Cytotoxic T cell (primary cell): ENCODE measurements around the genes TIAM1 and CFAP298.

- PRO-cap, 2 experiments = no peak in any of the 2 experiments
Observed at GRCh38 chr21:31172126-31172783, 134.0 kb upstream of the KRTAP19-8 start.

GRCh38 chr21:31293811-31294506 lies 50.1 kb downstream of the TIAM1 start:
- PRO-cap, 2 experiments = no peak in any of the 2 experiments

- PRO-cap, 2 experiments = peak in 1 of 2 experiments; most common minus-strand start chr21:31344248 (in 1)
Observed at GRCh38 chr21:31343368-31344756, at the start of gene TIAM1. TIAM1 (minus strand) TSS chr21:31344261.

DNA sequence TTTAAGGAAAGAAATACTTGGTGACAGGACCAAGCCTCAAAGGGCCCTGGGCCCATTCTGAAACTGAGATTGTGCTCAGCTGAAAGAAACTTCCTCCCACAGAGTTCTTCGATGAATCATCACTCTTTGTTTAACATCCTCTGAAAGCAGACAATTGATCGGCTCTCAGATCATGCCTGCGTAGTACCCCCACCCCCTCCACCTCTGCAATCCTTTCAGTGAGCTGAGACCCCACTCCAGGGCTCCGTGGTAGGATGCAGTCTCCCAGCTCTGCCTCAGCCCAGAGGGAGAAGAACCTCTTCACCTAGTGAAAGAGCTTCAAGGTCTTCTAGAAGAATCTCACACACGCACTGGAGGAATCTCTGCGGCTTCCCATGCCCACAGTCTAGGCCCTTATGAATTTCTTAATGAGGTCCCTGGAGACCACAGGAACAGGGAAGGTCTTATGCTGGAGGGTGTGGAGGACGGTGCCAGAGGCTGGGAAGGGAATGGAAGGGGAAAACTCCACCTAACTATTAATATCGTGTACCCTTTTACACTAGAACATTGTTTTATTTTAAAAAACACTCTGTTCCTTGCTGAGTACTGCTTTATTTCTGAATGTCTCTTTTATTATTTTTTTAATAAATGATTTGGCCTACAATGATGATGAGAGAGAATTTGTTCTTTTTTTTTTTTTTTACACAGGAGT lies 104.8 kb upstream of the SOD1 start:
- PRO-cap, 2 experiments = no peak in any of the 2 experiments

DNA sequence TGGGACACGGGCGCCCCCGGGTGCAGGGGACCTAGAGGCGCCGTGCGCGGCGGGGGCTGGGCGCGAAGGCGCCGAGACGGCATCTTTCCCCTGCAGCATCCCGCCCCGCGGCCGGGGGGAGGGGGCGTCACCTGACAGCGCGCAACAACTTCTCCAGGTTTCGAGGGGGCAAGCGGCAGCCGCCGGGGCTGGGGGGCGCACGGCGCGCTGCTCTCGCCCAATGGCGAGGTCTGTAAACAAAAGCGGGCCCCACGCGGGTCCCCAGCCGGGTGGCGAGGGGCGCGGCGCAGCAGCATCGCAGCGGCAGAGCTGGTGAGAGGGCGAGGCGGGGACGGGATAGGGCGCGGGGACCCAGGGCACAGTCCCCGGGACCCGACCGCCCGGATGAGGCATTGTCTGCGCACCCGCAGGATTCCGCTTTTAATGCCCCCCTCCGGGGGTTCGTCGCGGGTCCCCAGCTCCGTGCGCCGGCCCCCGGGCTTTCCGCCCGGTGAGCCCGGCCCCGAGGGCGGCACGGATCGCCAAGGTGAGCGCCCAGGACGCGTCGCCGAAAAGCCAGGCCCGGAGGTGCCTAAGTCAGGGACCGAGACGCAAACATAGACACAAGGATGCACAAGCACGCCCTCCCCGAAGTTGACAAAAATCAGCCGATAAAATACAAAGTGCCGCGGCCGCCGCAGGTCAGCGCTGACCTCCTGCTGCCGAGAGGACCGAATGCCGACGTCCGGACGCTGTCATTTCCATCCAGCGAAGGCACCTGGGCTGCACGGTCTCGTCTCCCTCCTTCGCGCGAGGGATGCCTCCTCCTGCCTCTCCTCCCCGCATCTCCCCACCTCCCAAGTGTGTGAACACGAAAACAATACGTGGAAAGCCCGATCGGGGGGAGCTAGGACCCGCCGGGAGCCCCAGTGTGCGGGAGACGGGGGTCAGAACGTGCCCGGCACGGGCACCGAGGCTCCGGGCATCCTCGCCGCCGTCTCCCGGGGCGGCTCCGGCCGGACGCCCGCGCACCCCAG lies 101.3 kb upstream of the SOD1 start:
- PRO-cap, 2 experiments = no peak in any of the 2 experiments

DNA sequence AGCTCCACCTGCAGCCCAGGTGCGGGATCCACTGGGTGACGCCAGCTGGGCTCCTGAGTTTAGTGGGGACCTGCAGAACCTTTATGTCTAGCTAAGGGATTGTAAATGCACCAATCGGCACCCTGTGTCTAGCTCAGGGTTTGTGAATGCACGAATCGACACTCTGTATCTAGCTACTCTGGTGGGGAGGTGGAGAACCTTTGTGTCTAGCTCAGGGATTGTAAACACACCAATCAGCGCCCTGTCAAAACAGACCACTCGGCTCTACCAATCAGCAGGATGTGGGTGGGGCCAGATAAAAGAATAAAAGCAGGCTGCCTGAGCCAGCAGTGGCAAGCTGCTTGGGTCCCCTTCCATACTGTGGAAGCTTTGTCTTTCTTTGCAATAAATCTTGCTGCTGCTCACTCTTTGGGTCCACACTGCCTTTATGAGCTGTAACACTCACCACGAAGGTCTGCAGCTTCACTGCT lies 4.9 kb upstream of the SOD1 start:
- PRO-cap, 2 experiments = peak in 2 of 2 experiments; most common plus-strand start position 332 of the sequence (in 2)

- PRO-cap, 2 experiments = no peak in any of the 2 experiments
Observed at GRCh38 chr21:31659884-31660675, 587 bp downstream of the SOD1 start.

DNA sequence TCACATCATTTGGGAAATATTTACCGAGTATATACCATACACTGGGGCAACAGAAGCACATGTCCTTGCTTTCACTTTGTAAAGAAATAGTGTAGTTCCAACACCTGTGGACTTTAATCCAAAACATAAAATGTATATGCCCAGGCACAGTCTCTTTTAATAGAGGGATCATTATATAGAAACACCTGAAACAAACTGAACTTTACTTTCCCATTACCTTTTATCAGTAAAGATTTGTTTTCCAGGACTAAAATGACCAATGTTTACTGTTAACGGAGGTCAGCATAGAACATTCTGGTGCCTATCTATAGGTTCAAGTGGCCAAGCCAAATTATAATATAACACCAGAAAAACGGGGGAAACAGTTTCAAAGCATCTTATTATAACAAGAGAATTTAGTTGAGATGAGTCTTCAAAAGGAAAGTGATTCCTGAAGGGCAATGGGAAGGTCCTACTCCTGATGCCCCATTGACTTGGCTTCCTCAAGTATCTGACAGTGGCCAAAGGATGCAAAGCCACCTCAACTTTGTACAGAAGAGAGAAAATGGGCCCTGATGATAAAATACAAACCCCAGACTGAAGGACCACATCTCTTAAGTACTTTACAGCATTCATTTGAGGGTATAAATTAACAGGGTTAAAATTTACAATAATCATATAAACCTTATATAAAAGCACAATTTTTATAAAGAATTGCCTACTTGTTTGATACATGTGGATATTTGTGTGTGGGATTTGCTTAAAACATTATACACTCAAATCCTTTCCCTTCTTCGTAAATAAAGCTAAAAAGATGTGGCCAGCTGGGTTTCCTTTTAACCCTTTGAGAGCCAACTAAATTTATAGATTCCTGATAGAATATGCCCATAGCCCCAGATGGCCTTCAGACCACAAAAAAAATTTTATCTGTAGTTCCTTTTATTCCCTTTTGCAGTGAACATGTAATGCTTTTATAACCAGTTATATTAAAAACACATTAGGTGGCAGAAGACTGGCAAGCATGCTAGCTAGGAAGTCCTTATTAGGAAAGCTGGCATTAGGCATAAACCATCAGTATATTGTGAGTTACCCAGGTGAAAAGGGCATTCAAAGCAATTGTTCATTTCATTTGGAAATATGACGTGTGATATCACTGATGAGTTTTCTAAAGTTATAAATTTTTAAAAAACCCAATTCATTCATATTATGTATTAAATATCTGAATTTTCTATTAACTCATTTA lies 14.6 kb downstream of the SOD1 start:
- PRO-cap, 2 experiments = no peak in any of the 2 experiments

DNA sequence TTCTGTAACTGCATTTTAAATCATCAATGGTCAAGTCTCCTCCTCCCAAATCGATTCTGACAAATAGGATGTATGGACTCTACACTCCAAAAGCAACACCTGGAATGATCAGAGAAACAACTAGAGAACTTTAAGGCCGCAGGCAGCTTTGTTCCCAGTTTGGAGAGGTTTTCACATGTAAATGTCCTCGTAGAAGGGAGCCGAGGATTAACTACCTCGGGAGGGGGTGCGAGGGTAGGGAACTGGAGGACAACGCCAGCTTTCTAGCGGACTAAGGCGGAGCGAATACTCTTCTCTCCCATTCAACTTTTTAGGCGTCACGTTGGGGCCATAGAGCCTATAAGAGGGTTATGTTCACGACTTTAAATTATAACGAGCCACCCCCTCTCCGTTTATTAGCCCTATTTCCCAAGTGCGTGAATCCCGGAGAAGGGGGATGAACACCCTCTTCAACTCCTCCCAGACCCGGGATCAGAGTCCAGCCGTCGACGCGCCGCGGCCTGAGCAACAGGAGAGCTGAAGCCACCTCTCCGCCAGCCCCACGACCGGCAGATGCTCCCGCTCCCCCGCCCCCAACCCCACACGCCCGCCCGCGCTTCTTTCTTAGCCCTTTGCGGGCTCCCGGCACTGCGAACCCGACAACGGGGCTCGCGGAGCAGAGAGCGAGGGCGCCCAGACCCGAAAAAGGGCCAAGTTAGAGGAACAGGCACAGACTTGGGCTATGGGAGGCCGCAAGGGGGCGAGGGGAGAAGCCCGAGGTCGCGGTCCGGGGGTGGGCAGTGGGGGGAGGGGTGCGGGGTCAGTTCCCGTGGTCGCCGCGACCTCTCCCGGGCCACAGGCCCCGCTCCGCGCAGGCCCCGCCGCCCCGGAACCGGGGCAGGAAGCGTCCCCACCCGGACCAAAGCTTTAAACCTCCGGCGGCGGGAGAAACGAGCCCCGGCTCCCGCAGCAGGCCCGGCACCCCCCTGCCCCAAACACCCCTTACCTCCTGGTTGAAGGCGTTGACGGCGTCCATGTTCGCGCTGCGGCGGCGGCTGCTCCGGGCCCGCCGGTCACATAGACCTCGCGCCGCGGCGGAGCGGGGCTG lies 897 bp downstream of the SCAF4 start:
- PRO-cap, 2 experiments = peak in 2 of 2 experiments; most common plus-strand start position 627 of the sequence (in 2); most common minus-strand start position 873 of the sequence (in 2)

DNA sequence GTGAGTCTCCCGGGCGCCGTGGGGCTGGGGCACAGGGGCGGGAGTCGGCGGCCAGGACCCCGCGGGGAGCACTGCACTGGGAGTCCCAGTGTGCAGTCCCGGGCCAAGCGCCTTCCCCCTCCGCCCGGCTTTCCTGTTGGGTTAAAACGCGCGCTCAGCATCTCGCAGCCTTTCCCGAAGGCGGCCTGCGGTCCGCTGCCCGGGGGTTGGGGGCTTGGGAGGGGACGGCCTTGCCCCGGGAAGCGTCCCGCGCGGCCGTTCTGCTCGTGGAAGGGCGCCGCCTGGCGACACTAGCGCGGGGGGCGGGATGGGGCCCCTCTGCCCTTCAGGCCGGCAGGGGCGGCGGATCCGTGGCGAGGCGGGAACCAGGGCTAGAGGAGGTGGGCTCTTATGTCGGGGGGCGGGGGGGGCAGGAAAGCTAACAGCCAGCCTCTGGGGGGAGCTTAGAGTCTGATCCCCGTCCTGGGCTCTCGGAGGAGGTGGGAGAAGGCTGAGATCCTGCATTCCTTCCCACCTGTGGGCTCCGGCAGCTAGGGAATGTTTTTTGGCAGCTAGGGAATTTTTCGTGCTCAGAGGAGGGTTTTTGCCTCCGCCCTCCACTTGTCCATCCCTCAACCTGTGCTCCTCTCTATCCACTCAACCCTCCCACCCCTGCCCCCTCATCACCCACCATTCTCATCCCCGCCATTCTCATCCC lies 1.3 kb downstream of the HUNK start:
- PRO-cap, 2 experiments = no peak in any of the 2 experiments

- PRO-cap, 2 experiments = no peak in any of the 2 experiments
Observed at GRCh38 chr21:32094898-32095175, 184.0 kb downstream of the MIS18A start.

DNA sequence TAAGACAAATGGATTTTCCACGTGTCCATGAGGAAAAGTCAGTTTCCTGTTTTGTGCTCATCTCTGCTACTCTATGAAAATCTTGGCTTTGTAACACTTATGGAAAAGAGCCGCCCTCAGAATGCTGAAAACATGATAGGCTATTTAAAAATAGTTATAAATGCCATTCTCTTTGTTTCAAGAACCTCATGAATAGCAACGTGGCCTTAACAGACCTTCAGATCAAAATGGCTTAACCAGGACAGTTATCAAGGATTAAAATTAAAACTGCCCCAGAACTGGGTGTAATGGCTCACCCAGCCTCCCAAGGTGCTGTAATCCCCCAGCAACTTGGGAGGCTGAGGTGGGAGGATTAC lies 30.0 kb downstream of the MRAP start:
- PRO-cap, 2 experiments = no peak in any of the 2 experiments

DNA sequence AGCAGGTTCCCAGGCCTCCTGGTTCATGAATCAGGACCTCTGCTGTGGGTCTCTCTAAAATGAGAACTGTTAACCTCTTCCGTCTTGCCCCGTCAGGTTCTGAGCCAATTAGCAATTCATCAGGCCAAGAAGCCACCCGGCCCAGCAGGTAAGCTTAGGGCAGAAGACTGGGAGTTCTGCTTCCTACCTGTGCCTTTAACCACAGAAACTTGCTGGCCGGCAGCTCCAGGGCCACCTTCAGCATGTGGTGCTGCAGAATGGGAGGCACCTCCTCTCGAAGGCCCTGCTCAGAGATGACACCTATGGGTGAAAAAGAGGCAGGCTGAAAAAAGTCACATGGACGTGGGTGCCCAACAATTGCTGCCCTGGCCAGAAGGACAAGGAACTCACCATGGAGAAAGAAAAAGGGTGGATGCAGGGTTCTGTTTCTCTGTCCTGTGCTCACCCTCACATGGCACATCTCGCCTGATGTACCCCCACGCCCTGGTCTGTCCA lies 33.2 kb downstream of the URB1 start:
- PRO-cap, 2 experiments = no peak in any of the 2 experiments

- PRO-cap, 2 experiments = no peak in any of the 2 experiments
Observed at GRCh38 chr21:32364407-32364916, 28.4 kb downstream of the URB1 start.

- PRO-cap, 2 experiments = no peak in any of the 2 experiments
Observed at GRCh38 chr21:32440935-32441551, 28.5 kb downstream of the EVA1C start.

- PRO-cap, 2 experiments = peak in 2 of 2 experiments; most common minus-strand start chr21:32493655 (in 2)
Observed at GRCh38 chr21:32493020-32493810, 80.7 kb downstream of the EVA1C start.

GRCh38 chr21:32520891-32522095 lies 64.0 kb downstream of the TCP10L start:
- PRO-cap, 2 experiments = no peak in any of the 2 experiments

DNA sequence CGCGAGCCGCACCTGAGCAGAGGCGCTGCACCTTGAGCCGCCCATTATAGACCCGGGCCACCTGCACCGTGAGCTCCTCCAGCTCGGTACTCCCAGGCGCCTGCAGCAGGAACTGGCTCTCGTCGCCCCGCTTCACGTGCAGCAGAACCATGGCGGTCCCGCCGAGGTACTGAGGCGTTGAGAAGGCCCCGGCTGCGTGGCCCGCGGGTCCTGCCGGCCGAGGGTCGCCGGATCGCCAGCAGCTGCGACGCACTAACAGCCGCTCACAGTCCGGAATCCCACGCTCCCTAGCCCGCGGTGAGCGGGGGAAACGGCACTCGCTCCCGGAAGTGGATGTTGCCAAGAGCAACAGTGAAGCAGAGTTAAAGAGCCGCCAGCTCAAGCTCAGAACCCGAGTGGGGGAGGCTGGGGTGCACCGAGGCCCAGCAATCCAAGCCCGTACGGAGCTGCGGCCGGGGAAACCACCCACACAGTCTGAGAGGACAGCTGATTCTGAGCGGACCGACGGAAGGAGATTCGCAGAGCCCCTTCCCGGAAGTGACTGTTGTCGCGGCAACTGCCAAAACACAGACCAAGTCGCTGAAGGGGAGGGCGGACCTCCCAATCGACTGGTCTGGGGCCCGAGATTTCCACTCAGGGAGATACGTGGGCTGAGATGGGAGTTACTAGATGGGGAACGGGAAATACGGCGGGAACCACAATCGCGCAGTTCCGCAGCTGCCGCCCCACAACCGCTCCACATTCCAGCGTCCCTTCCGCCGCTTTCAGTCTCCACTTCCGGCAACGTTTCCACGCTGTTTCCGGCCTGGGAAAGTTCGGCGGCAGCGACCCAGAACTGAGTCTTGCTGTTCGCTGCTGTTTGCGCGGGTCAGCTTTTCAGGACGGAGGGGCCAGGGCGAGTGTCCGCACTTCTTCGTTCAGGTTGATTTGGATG lies at the start of gene CFAP298:
Gene CFAP298 (minus strand): TSS at position 285 of the 934 bp plus-strand sequence.
- PRO-cap, 2 experiments = peak in 2 of 2 experiments; most common plus-strand start position 603 of the sequence (in 2); most common minus-strand start position 280 of the sequence (in 2)

- PRO-cap, 2 experiments = no peak in any of the 2 experiments
Observed at GRCh38 chr21:33025001-33025828, 520 bp upstream of the OLIG2 start.

- PRO-cap, 2 experiments = no peak in any of the 2 experiments
Observed at GRCh38 chr21:33071911-33072501, 2.1 kb downstream of the OLIG1 start.